CMK (cell line): ENCODE results near the gene TIMM13.

- RRBS: 81% methylated on average over 2 of the region's 9 CpGs
These were observed 2.9 kb downstream of the KLF16 start for GRCh38 chr19:1860573-1860741.

- RRBS: no CpG with 5 or more reads among the region's 7 CpGs
These were observed 13.2 kb upstream of the CSNK1G2 start for GRCh38 chr19:1927671-1928176.

GRCh38 chr19:1965852-1966898 lies 25.2 kb downstream of the CSNK1G2 start:
- RRBS: no CpG with 5 or more reads among the region's 34 CpGs

GRCh38 chr19:1986683-1987408 lies 28.7 kb downstream of the BTBD2 start:
- RRBS: 99% methylated on average over 11 of the region's 35 CpGs

DNA sequence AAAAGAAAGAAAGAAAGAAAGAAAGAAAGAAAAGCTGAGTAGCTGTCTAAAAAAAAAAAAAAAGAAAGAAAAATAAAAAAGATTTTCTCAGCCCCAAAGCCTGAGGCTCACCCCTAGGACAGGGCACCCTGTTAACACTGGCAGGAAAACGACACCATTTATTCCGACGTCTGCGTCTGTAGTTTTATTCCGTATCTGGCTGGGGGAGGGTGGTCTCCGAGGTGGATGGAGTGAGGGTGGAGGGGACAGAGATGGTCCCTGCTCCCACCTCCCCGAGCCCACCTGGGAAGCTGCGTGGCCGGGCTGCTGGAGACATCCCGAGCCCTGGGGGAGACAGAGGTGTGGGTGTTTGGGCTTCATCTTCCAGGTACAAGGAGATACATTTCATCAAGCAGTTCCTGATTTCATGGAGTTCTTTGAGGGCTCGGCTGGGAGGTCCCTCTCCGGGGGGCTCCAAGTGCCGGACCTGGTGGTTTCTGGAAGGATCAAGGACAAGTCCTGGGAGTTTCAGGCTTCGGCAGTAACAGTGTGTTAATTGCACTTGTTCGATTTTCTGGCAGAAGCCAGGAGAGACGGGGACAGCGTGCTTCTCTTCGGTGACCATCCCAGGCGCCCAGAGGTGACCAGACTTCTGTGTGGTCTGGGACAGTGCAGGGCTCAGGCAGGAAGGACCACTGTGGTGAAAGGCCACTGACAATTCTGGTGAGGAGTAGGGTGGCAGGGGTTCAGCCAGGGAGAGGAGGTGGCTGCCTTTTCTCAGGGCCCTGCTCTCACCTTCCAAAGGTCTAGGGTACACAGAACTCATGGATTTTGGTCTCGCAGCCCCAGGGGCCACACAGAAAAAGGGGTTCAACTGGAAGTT lies 20.1 kb upstream of the MKNK2 start:
- RRBS: no CpG with 5 or more reads among the region's 20 CpGs

- RRBS: no CpG with 5 or more reads among the region's 6 CpGs
These were observed 21.0 kb downstream of the MOB3A start for GRCh38 chr19:2075115-2075511.

DNA sequence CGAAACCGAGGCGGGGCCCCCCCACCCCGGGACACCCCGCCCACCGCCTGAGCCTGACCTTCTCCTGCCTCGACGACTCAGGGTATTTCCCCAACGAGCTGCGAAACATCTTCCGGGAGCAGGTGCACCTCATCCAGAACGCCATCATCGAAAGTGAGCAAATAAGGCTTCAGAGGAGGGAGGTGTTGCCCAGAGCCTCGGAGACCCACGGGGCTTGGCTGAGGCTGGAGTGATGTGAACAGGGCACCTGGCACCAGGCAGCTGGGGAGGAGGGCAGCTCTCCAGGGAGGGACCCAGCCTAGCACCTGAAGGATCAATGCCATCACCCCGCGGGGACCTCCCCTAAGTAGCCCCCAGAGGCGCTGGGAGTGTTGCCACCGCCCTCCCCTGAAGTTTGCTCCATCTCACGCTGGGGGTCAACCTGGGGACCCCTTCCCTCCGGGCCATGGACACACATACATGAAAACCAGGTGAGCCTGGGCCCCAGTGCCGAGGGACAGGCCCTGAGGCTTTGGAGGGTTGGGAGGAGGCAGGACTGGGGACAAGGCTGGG lies 704 bp downstream of the IZUMO4 start:
- RRBS: 45% methylated on average over 9 of the region's 22 CpGs

DNA sequence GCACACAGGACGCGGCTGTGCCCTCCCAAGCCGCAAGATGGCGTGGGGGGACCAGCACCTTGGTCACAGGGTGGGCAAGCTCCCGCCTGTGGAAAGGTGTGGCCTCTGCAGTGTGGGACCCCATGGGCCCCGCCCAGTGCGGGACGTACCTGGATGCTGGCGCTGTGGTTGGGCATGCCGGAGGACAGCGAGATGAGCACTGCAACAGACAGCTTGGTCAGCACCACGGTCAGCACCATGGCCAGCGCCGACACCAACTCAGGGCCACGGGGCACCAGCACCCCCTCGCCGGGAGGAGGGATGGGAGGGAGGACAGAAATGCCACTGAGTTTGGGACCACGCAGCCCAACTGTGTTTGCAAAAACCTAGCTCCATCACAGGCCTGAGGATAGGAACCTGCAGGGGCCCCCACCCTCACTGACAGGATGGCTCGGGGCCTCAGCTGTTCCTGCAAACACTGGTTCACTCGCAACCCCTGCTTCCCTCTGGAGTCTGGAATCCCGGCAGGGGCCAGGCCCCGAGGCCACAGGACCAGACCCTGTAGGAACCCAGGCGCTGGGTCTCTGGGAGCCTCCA lies 27.1 kb downstream of the IZUMO4 start:
- RRBS: over 99% methylated on average over 5 of the region's 23 CpGs

DNA sequence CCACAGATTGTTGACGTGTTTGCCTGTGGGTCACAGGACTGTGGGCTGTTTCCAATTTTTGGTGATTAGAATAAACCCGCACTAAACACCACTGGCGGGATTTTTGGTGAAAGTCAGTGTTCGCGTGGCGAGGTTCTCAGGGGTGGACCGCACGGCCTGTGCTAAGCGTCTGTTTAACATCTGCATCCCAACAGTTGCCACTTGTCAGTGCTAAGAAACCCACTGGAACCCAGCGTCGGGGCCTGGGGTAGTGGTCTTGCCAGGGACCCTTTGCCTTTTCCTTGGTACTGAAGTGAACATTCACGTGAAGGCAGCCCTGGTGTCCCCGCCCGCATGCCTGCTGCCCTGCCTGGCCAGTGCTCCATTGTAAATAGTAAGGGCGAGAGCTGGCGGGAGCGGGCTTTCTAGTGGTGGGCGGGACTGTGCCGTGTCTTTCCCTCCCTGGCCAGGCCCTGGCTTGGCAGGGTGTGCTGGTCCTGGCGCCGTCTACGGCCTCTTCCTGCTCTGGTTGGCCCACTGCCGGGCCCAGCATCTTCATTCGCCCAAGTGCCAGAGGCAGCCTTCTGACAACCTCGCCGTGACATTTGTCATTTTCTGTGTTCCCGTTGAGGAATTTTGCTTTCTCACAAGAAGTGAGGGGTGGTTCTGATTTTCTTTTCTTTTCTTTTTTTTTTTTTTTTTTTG lies 3.5 kb downstream of the DOT1L start:
- RRBS: no CpG with 5 or more reads among the region's 27 CpGs

GRCh38 chr19:2187087-2187627 lies 23.4 kb downstream of the DOT1L start:
- RRBS: no CpG with 5 or more reads among the region's 18 CpGs

GRCh38 chr19:2239805-2240526 lies 3.3 kb downstream of the SF3A2 start:
- RRBS: no CpG with 5 or more reads among the region's 30 CpGs

DNA sequence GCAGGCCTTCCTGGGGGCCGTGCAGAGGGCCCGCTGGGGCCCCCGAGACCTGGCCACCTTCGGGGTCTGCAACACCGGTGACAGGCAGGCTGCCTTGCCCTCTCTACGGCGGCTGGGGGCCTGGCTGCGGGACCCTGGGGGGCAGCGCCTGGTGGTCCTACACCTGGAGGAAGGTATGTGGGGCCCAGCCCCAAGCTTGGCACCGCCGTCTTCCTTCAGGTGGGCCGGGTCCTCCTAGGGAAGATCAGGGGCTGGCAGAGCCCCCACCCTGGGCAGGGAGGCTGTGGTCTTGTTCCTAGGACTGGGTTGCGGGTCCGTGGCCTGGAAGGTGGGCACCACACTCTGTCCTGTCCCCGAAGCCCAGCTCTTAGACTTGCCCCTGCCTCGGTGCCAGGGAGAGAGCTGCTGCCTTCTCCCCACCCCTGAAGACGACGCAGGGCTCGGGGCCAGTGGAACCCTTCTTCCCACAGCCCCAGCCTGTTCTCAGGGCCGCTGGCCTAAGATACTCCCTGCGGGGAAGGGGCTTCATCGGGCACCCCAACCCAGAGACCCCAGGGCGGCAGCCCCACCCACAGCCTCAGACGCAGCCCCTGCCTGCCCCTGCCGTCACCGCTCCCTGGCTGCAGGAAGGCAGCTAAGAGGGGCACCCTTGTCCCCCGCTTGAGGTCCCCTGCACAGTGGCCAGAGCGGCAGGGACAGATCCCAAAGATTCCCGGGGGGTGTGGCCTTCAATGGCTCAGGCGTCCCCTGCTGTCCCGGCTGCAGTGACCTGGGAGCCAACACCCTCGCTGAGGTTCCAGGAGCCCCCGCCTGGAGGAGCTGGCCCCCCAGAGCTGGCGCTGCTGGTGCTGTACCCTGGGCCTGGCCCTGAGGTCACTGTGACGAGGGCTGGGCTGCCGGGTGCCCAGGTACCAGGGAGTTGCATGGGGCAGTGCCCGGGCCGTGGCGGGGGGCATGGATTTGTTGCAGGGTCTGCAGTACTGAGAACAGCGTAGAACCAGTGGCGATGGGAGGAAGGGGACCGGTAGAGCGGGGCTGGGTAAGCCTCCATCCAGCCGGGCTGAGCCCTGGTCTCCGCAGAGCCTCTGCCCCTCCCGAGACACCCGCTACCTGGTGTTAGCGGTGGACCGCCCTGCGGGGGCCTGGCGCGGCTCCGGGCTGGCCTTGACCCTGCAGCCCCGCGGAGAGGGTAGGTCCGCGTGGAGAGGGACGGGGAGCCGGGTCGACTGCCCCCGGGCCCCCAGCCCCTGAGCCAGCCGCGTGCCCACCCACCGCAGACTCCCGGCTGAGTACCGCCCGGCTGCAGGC lies 903 bp downstream of the AMH start:
- RRBS: 96% methylated on average over 29 of the region's 67 CpGs

DNA sequence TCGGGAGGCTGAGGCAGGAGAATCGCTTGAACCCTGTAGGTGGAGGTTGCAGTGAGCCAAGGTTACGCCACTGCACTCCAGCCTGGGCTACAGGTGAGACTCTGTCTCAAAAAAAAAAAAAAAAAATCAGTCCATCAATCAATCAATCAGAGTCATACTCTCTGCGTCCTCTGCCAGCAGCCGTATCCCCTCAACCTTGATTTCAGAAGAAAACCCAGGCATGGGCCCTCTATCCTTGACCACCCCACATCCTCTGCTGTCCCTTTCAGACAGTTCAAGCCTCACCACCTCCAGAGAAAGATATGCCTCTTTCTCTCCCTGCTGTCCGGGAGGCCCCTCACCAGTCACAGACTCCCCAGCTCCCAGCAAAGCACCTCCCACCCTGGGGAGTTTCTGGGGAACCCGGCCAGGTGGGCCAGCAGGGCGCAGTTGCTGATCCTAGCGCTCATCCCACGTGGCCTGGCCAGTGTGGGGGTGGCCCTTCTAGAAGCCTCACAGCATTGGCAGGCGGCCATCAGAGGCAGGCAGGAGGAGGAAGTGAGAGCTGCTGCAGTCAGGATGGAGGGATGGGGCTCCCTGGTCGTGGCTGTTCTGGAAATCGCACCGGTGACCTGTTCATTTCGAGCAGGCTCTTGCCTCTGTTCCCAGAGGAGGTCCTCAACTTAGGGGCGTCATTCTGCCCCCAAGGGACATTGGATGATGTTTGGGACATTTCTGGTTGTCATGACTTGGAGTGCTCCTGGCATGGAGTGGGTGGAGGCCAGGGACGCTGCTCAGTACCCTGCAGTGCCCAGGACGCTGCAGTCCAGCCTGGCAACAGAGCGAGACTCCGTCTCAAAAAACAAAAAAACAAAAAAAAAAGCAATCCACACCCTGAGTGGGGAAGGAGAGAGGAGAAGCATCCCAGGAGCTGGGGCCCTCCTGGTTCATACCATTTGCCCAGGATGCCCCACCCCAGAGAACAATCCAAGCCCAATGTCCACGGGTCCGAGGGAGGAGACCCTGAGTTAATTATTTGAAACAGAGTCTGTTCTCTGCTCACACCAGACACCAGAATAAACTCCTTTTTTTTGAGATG lies 10.3 kb upstream of the JSRP1 start:
- RRBS: 6% methylated on average over 2 of the region's 22 CpGs

- RRBS: no CpG with 5 or more reads among the region's 34 CpGs
These were observed 8.4 kb upstream of the TMPRSS9 start for GRCh38 chr19:2351568-2352116.

GRCh38 chr19:2427080-2427749 lies at the start of gene TIMM13:
Gene TIMM13 (minus strand): TSS chr19:2427586.
- RRBS: 1% methylated on average over 39 of the region's 78 CpGs

GRCh38 chr19:2476984-2477433 lies 1.1 kb downstream of the GADD45B start:
- RRBS: 70% methylated on average over 6 of the region's 26 CpGs

DNA sequence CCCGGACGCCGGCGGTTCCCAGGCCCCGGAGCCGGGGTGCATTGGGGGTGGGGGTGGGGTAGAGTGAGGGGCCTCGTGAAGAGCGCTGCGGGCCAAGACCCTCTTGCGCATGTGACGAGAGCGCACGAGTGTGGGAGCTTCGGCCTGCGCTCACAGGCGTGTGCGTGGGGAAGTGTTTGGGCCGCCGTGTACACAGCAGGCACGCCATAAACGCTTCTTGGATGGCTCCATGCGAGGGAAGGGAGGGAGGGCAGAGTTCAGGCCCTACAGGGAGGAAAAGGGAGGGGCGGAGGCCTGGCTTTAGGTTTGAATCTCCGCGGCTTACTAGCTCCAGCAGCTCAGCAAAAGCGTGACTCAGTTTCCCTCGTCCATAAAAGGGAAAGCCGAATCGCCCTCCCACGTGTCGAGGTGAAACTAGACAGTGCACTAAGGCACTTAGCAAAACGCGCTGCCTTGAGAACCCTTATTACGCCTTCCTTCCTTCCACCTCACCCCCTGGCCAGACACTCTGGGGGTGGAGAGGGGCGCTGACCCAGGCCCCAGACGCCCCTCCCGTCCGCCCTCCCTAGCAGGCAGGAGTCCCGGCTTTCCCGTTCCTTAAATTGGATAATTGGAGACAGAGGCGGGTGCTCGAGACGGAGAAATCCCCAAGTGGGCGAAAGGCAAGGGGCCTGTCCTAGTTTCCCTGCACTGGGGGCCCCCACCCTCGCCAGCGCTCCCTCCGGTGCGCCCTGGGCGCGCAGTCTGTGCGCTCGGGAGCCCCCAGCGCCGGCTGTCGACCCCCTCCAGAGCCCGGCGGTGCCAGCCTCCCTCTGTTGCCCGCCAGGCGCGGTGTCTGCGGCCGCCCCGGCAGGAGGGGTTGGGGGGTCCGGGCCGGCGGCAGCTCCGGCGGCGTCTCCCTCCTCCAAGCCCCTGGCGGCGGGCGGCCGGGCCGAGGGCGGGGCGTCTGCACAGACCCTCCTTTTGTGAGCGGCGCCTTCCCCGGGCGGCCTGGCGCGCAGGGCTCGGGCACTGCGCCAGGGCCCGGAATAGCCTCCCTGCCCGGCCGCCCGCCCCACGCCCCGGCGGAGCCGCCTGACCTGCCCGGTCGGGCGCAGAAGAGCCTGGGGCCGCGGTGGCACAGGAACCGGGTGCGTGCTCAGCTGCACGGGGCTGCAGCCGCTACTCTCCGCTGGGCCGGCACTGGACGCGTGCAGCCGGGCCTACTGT lies 12.8 kb downstream of the GADD45B start:
- RRBS: 21% methylated on average over 46 of the region's 106 CpGs

DNA sequence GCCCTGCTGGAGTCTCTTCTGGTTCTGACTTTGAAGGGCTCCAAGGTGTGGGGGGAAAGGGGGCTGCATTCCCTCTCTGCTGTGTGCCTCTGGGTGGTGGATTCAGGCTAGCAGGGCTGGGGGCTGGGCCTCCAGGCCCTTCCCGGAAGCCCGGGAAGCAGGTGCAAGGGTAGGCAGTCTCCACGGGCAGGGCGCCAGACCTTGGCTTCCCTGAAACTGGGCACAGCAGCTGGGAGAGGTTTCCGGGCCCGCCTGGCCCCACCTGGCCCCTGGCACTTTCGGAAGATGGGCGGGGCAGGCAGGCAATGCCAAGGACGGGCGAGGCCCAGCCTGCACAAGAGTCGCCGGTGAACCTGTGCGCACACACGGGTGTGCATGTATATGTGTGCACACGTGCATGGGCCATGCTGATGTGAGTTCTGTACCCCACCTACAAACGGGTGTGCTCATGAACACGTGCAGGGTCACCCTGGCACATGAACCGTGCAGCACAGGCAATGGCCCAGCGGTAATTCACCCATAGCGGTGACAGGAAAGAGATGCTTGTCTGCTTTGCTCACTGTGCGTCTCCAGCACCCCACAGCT lies 15.2 kb downstream of the GADD45B start:
- RRBS: 77% methylated on average over 8 of the region's 21 CpGs

DNA sequence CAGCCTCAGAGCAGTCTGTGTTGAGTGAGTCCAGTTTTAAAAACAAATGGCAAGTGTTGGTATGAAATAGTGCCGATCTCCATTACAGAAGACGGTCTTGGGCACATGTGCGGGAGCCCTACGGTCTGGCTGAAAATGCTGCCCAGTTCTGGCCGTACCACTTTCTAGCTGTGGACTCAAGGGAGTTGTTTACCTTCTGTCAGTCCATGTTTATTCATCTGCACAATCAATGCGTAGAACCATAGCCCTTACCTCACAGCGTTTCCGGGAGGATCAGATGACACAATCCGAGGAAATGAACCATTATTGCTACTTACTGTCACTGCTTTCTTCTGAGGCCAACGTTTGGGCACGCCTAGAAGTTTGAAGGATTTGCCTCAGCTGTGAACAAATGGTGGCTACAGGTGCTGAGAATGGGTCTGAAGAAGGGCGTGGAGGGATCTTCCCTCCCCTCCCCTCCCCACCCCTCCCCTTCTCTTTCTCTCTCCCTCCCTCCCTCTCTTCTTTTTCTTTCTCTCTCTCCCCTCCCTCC lies 31.2 kb downstream of the GADD45B start:
- RRBS: no CpG with 5 or more reads among the region's 12 CpGs

GRCh38 chr19:2533605-2534011 lies 57.7 kb downstream of the GADD45B start:
- RRBS: no CpG with 5 or more reads among the region's 1 CpG